Subcutaneous preadipocyte (primary cell): ENCODE measurements around a stretch of chr6.

- CAGE, long polyA plus RNA, result no peak
These were observed 925 bp downstream of the EYA4 start for GRCh38 chr6:133241786-133242777.

DNA sequence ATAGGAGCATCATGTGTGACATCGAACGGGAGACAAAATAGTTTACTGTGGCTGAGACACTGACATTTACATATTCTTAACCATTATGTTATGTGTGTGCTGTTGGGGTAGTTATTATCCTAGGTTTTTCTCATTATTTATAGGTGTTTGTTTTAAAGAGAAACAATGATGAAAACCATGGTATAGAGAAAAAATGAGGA is 155.2 kb downstream of the EYA4 start:
- CAGE, long polyA plus RNA, result no peak

DNA sequence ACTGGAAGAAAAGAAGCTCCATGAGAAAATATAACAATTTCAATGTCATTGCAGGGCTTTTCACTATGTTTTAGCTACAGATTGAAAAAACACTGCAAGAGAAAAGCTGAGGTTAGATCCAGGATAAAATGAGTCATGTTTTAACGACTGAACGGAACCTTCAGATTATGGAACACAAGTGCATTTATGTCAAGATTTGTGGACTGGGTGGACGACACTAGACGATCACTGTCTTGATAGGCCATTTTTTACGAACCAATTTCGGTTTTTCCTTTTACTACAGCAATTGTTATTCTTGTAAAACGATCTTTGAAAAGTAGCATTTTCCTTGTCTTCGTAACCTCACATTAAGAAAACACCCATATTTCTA is 294.3 kb upstream of the TCF21 start:
- CAGE, long polyA plus RNA, result no peak

DNA sequence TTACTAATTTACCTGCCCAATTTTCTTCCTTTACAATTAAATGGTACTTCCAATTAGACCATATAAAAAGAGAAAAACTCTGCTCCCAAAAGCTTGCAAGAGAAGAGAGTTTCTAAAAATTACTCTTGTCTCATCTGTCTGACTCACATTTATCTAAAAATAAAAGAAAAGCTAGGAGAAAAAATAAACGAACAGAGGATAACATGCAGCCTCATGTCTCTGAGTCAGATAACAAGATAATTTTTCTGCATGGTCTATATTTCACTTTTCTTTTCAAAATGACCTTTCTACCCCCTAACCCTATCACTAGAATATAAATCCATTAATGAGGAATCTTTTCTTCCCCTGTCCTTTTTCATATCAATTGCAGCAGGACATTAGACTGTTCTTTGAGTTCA is 127.2 kb upstream of the TCF21 start:
- CAGE, long polyA plus RNA, result no peak

DNA sequence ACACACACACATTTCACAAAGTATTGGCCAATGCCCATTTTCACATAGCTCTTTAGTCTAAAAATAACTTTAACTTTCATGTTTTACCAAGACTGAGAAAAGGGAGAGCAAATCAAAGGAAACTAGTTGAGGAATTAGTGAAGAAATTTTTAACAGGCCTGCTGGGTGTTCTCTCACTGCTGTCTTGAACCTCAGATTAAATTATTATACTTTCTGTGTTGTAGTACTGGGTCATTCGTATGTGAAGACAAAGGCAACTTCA is 1.7 kb upstream of the TCF21 start:
- CAGE, long polyA plus RNA, result no peak

GRCh38 chr6:134079976-134080686 is 27.7 kb upstream of the SLC2A12 start:
- CAGE, long polyA plus RNA, result no peak

DNA sequence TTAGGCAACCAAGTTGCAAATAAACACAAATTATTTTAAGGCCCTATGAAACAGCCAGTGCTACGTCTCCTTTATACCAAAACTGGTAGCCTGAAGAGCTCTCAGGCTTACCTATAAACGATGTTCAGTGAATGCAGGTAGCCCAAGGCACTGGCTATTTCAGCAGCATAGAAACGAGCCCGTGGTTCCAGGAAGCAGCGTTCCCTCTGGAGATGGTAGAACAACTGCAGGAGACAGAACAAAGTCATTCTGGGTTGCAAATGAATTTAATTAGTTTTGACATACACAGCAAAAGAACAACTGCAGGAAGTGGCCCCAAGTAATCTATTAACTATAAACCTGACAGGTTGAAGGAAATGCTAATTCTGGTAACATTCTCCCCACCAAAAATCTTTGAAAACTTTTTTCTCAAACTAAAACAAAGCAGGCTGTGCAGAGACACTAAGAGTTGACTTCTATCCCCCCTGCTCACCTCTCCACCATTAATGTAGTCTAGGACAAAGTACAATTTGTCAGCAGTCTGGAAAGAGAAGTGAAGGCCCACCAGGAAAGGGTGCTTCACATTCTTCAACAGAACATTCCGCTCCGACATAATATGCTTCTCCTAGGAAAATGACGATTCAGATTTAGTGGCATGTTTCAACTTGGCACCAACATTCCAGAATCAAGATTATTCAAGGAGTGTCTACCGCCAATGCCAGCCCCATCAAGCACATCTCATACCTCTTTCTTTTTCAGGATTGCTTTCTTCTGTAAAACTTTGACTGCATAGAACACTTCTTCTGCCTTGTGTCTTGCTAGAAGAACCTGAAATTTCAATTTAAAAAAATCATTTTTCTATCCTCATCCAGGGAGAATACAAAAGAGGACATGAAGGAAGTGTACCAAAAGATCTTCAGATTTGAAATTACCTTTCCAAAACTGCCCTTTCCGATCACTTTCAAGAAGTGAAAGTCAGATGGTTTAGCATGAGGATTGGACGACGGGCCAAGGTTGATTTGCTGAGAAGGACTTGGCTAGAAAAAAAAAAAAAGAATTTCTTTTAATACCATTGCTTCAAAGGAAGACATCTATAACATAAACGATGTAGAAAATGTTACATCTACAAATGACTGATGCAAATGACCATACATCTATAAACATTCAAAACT is 120.5 kb upstream of the SLC2A12 start:
- CAGE, long polyA plus RNA, result no peak

DNA sequence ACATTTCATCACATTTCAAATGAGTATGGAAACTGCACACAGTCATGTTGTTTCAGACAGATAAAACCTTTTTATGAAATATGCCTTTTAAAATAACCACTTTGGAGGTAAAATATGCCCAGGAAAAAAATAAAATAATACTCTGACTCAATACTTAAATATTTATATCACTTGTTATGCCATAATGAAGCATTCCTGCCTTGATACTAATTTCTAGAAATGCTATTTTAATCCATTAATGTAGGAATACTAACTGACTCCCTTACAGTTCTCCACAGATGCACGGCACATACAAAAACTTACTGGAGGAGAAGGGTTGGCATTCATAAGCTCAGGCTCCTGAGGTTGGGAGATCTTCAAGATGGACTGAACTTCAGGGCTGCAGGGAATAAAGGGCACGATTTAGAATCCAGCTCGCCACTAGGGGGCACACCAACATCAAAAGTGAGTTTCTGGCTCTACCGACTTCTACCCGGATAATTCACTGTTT is 121.3 kb upstream of the SLC2A12 start:
- CAGE, long polyA plus RNA, result no peak

GRCh38 chr6:134346466-134346821 is 28.5 kb upstream of the SGK1 start:
- CAGE, long polyA plus RNA, result no peak

DNA sequence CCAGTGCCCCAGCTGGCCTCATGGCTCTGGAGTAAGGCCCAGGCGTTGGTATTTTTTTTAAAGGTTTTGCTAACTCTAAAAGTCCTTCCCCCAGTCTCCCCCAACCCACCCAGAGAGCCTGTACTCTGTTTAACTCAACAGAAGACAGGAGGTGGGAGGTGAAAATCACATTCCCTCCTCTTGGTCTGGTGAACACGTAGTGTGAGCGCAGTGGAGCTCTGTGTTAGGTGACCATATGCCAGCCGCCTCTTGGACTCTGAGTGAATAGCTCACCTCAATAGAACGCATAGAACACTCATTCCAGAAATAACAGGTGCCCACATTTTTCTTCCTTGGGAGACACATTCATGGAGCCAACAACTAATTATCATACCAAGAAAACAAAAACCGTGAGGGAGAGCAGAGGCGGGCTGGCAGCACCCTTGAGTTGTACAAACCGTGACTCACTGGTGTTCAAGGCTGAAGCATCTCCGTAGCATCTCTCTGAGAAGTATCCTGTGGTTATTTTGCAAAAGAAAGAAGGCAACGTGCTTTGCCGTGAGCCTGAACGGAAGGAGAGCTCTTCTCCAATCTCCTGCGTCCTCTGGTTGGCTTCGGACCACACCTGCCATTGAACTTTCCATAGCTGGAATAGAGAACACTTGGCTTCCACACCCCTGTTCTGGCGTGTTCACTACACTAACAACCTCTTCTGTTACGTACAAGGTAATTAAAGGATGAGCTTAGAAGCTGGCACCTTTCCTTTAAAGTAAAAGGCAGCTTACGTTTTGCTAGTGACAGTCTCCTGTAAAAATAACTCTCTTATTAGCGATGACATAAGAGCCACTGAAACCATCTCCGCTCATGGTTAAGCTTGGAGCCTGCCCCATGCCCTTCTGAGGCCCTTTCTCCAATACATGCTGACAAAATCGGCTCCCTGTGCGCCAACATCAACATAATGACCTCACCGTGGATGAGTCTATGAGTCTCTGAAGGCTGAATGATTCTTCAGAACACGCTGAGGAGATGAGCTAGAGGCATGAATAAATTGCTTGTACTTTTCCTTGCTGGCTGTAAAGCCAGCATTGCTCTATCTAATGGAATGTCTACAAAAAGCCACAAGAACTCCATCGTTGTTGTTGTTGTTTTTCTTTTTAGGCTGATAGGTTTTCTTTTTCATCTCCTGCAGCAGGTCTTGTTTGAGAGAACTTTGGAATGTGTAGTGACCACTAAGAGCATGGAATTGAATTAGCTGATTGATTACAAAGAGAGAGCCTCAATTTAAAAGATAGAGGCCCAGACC is 30.3 kb upstream of the SGK1 start:
- CAGE, long polyA plus RNA, result no peak

GRCh38 chr6:134352163-134352575 is 34.3 kb upstream of the SGK1 start:
- CAGE, long polyA plus RNA, result no peak

- CAGE, long polyA plus RNA, result no peak
These were observed 80.4 kb upstream of the SGK1 start for GRCh38 chr6:134398365-134398748.

DNA sequence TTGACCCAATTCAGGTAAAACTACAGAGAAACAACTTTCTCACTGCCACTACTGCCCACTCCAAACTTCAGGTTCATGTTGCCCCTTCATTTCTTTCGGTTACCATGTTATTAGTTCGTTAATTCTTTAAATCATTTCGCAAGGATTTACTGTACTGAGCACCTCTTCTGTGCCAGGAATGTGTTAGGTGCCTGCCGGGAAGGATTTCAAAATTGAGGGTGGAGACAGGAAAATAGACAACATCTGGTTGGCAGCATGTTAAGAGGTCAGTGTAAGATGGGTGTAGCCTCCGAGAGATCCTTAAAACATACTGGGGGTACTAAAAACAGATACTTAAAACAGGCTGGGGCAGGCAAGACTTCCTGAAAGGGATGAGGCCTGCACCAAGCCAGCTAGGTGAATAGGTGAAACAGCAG is 177.9 kb upstream of the SGK1 start:
- CAGE, long polyA plus RNA, result no peak

- CAGE, long polyA plus RNA, result no peak
These were observed 200.0 kb upstream of the SGK1 start for GRCh38 chr6:134517920-134518400.

GRCh38 chr6:134636461-134636829 is 313.5 kb downstream of the ALDH8A1 start:
- CAGE, long polyA plus RNA, result no peak

- CAGE, long polyA plus RNA, result no peak
These were observed 305.7 kb downstream of the ALDH8A1 start for GRCh38 chr6:134644174-134644531.

DNA sequence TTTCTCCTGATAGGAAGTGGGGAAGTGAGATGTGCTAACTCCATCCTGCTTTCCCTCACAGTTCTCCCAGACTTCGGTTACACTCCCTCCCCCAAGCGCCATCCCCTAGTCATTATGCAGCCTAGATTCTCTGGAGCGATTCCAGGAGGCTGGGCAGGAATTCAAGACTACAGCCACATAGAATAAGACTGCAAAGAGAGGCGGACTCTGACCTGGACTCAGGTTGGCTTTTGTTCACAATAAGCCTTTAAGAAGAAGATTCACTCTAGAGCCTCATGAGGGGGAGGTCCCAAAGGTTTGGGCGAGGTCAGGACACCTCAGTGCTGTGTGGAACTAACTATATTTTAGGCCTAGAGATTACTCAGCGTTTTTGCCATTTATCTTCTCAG is 271.3 kb downstream of the ALDH8A1 start:
- CAGE, long polyA plus RNA, result no peak

DNA sequence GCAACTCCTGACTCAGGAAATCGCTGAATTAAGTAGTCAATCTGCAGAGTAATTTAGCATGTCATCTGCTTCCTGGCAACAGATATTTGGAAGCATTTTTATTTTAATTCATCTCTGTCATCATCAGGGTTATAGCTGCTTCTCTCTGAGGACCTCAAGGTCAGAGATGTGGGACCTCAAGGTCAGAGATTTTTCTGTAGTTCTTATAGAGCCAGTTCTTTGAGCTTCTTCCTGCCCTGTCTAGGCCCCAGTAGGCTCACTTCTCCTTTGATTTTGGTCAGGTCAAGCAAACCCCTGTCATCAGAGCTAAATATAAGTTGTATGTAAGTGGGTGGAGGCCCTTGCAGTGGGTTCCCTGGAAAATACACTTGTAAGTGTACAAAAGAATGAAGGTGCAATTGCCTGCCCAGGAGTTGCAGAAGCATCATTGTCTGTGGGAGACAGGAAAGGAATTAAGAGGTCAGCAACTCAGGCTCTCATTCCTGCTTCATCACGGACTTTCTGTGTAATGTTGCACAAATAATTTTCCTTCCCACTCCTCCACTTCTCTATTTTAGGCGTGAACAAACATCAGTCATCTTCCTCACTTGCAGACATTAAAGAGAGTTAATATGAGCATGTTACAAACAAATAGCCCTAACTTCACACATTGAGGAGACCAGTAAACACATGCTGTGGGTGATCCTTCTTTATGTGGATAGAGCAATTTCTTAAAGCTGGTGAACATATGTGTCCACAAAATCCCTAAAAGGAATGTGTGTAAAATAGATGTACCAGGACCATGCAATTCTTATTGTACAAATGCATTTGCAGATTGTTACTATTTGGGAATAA is 229.2 kb downstream of the ALDH8A1 start:
- CAGE, long polyA plus RNA, result no peak

DNA sequence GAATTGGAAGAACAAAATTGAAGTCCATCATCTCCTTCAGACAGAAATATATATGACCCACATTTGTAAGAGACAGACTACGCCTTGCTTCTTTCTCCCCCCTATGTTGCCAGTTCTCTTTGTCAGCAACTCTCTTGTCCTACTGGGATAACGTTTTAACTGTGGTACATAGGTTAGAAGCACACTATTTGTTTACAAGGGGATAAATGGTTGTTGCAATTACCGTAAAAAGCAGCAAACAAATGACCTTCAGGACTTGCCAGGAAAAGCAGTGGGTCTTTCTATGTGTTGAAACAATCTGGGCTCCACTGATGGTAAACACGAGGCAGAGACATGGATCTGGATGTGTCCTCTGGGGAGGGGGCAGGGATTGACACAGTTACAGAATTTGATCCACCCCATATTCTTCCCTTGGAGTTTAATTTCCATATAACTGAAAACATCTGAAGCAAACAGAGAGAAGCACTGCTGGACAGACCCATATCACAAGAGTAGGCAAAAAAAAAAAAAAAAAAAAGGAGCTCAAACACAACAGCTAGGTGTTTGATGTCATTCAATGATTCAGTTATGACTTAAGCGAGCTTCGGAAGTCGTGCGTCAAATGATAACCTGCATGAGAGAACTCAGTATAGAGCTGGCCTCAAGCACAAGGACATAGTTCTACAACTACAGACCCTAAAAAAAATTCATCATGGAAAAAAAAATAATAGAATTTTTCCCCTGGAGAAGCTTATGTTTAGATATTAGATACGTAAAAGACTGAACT is 127.9 kb downstream of the ALDH8A1 start:
- CAGE, long polyA plus RNA, result no peak

GRCh38 chr6:134928108-134928724 is 21.7 kb downstream of the ALDH8A1 start:
- CAGE, long polyA plus RNA, result no peak